Umbilical cord (tissue), 2 donors: Measurements from ENCODE around the genes TMEM38A, F2RL3 and NR2F6.

DNA sequence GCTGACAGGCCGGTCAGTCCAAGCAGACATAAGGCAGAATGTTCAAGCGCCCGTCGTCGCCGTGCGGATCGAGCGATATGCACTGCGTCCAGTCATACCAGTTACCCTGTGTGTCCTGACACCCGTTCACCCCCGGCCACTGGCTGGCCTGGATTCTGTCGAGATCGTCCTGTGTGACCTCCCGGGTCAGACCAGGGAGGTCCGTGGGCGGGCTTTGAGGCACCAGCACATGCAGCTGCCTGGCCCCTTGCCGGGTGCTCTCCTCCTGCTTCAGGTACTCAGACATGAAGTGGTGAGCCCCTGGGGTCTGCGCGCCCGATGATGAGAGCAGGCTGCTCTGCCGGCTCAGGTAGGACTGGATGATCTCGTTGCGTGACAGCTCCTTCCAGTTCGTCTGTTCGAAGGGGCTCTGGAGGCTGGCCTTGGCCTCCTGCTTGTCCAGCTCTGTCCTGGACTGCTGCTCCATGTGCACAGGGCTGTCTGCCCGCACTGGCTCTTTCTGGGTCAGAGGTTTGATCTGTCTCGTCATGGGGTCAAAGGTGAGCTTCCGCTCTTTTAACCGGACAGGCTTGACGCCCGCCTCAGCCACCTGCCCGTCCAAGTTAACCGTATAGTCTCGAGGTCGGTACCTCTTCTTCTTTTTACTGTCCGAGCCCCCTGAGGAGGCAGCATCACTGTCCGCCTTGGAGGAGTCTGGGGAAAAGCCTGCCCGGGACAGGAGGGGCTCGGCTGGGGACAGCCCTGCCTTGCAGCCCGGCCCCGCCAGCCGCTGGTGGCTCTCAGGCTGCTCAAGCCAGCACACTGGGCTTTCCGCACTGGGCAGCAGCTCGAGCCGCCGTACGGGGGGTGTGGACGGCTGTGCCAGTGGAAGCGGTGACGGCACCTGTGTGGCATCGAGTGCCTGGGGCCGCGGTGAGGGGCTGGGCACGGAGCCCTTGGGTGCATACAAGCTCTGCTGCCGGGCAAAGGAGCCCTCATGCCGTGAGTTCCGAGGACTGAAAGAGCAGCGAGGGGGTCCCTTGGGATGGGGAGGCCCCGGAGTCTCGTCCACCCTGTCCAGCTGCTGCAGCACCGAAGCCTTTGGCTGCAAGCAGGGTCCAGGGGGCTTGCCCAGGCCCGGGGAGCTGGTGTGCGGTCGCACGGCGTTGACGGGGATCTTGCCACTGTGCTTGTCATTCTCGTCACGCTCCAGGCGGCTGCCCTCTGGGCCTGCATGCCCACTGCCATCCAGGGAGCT lies 4.2 kb upstream of the SLC35E1 start:
- RAMPAGE, long total RNA, result no peak

- RAMPAGE, long total RNA, result no peak
Measured at GRCh38 chr19:16590019-16590464, 17.8 kb upstream of the SLC35E1 start.

GRCh38 chr19:16607243-16607561 lies 20.8 kb downstream of the MED26 start:
- RAMPAGE, long total RNA, result no peak

- RAMPAGE, long total RNA, result no peak
Measured at GRCh38 chr19:16660744-16661572, at the start of gene TMEM38A. Gene TMEM38A (plus strand): TSS chr19:16661139.

DNA sequence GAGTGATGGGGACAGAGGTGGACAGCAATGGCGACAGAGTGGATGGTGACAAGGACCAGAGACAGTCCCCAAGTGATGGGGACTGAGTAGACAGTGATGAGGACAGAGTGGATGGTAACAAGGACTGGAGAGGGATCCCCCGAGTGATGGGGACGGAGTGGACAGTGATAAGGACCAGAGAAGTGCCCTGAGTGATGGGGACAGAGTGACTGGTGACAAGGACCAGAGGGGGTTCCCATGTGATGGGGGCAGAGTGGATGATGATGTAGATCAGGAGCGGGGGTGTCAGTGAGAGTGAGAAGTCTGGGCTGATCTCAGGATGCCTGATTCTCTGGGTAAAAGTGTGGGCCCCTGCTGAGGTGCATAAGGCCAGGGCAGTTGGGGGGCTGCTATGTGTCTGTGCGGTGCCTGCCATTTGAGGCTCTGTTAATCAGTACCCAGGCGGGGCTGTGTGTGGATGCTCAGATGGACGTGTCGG lies 8.3 kb downstream of the SIN3B start:
- RAMPAGE, long total RNA, result no peak

DNA sequence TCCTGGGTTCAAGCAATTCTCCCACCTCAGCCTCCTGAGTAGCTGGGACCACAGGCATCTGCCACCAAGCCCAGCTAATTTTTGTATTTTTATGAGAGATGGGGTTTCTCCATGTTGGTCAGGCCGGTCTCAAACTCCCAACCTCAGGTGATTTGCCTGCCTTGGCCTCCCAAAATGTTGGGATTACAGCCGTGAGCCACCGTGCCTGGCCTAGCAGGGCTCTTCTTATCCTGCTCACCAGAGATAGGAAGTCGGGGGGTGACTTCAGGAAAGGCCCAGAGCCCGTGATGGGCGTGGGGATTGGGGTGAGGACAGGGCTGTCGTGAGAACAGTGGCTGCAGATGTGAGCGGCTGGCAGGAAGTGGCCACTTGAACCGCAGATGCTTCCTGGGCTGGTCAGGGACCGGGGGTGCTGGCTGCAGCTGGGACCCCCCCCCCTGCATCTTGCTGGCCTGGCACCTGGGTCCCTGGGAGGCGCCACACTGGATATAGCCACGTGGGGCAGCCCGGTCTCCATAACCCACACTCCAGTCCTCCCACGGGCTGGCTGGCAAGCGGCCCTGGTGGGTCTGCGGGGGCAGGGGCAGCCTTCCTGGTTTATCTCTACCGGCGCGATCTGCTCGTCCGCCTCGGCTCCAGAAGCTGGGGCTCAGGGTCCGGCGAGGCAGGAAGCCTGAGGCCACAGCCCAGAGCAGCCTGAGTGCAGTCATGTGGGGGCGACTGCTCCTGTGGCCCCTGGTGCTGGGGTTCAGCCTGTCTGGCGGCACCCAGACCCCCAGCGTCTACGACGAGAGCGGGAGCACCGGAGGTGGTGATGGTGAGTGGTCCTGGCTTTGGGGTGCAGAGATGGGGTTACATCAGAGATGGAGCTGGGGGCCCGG lies at the start of gene F2RL3:
Gene F2RL3, plus strand, starts transcription at position 518 of the 881 bp plus-strand sequence.
- RAMPAGE, long total RNA, result no peak

GRCh38 chr19:17055583-17056283 lies 19.5 kb downstream of the HAUS8 start:
- RAMPAGE, long total RNA, result no peak

DNA sequence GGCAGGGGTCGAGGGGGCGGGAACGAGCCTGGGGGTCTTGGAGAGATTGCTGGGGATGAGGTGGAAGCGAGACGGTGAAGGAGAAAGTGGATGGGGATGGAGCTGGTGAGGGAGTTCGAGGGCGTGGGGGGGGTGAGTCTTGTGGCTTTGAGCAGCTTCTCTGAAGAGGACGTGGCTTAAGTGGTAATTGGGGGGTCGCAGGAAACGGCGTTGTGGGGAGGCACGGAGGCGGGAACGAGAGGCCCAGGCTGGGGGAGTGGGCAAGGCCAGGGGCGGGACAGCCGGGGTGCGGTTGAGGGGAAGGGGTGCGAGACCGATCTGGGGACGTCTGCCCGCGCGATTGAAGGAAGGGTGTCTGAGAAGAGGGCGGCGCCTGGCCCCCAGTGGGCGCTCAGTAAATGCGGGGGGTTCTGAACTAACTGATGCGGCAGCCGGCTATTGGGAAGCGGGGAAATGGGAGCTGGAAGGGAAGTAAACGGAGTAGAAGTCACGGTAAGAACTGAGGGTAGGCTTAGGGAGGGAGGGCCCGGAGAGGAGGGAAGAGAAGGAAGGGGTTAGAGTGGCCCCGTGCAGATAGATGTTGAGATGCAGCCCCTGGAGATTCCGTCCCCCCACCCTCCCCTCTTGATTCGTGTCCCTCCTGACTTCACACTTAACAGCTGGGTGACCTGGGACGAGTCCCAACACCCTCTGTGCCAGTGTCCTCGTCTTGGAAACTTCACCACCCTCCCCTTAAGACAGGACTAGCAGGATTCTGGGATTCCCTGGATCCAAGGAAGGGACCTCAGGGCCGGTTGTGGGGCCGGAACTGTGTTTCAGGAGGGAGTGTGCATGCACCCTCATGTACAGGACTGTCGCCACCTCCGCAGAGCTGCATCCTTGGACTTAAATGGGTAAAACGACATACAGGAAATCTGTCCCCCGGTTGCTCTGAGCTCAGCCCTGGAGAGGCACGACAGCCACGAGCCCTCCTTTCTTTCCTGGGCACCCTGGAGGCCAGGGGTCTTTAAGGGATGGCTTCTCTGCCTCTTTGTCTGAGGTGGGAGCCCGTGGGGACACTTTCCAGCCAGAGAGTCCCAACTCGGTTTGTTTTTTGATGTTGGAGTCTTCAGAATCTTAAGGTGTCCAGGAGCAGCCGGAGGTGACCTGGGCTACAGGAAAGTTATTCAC lies 784 bp downstream of the MYO9B start:
- RAMPAGE, long total RNA, result no peak

- RAMPAGE, long total RNA, result no peak
Measured at GRCh38 chr19:17087578-17088036, 12.0 kb downstream of the MYO9B start.

- RAMPAGE, long total RNA, result no peak
Measured at GRCh38 chr19:17149615-17150025, 65.5 kb upstream of the USE1 start.

DNA sequence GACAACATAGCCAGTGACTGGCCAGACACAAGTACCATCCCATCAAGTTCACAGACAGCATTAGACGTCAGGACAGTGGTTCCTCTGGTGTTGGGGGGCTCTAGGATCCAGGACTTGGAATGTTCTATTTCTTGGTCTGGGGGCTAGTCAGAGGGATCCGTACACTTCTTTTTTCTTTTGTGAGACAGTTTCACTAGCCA lies 59.2 kb upstream of the USE1 start:
- RAMPAGE, long total RNA, result no peak

- RAMPAGE, long total RNA, result no peak
Measured at GRCh38 chr19:17156550-17157817, 58.2 kb upstream of the USE1 start.

DNA sequence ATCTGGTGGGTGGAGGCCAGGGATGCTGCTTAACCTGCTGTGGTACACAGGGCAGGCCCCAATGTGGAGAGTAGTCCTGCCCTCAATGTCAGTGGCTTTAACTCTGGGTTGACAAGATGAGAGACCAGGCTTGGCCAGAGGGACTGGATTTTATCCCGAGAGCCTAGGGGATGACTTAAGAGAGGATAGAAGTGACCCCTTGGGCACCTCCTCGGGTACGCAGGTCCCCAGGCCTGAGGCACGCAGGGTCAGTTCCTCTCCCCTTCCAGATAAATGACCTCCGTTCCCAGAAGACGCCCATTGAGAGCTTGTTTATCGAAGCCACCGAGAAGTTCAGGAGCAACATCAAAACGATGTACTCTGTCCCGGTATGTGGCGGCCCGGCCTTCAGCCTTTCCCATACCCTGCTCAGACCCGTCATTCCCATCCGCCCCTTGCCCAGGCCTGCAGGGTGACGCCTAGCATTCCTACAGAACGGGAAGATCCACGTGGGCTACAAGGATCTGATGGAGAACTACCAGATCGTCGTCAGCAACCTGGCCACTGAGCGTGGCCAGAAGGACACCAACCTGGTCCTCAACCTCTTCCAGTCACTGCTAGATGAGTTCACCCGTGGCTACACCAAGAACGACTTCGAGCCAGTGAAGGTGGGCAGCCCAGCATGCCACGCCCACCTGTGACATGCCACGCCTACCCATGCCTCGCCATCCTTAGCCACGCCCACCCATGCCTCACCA lies 13.3 kb upstream of the USE1 start:
- RAMPAGE, long total RNA, result no peak

- RAMPAGE, long total RNA, result no peak
Measured at GRCh38 chr19:17220070-17220962, 5.2 kb downstream of the USE1 start.

DNA sequence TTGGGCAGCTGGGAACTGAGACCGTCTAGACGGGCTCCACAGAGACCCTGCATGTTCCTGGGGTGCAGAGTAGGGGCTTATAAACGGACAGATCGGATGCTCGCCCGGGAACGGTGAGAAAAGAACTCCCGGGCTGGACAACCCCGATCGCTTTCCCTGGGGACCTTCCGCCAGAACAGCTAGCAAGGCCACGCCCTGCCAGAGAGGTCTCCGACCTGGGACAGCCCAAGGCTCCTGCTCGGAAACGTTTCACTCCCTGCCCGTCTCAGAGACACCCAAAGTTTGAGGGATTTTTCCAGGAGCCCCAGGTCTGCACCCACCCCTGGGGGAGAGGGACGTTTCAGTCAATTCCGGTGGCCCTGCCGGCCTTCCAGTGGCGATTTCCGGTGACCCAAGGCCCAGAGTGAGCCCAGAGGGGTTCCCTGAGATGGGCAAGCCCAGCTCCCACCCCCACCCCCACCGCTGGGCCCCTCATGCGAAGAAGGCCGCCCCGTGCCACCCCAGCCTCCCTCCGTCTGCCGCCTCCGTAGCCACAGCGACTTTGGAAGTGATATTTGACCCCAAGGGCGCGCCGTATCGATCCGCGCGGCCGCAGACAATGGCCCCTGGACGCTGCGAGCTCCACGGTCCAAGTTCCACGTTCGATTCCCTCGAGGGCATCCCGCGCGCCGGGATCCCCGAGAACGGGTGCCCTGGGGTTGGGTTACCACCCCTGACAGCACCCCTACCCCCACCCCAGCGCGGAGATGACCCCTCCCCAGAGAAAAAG lies 1.6 kb downstream of the NR2F6 start:
- RAMPAGE, long total RNA, result no peak

DNA sequence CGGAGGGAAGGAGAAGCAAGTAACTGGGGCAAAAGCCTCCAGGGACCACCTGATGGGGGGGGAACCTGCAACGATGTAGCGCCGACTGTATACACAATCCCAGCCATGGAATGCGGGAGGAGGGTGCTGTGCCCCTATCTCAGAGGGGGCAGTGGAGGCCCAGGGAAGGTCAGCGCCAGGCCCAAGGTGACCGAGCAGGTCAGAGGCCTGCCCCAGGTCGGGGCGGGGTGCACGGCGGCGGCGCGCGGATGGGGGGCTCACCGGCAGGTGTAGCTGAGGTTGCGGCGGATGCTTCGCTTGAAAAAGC lies 1.1 kb downstream of the NR2F6 start:
- RAMPAGE, long total RNA, result no peak

DNA sequence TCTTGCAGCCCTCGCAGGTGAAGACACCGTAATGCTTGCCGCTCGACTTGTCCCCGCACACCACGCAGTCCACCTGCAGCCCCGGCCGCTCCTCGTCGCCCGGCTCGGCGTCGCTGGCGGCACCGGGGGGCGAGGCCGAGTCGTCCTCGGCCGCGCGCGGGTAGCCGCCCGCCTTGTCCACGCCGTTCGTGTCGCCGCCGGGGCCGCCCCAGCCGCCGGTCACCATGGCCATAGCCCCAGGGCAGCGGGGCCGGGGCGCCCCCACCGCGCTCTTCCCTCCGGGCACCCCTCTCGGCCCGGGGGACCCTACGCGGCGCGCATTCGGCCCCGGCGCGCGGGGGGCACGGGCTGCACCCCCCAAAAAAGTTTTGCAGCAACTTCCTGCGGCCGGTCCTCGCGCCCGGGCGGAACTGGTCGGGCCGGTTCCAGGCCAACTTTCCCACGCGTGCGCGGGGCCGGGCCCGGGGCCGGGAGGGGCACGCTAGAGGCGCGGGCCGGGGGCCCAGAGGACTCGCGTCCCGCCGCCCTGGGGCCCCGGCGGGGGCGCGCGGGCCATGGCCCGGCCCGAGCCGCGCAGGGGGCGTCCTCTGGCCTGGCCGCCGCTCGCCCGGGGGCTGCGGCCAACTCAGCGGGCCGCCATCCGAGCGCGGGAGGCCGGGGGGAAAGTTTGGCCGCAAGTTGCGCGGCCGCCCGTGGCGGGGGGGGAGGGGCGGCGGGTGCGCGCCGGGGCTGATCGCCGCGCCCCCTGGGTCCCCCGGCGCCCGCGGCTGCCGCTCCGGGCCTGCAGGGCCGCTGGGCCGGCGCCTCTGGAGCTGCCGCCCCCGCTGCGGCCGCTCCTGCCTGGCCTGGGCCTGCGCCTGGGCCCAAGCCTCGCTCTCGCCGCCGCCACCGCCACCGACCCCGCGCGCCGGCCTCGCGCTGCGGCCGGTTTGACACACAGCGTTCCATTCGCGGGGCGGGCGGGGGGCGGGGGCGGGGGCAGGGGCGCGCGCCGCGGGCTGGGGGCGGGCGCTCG lies at the start of gene NR2F6:
Gene NR2F6, minus strand, starts transcription at position 931 of the 1,015 bp plus-strand sequence.
- RAMPAGE, long total RNA, result no peak

DNA sequence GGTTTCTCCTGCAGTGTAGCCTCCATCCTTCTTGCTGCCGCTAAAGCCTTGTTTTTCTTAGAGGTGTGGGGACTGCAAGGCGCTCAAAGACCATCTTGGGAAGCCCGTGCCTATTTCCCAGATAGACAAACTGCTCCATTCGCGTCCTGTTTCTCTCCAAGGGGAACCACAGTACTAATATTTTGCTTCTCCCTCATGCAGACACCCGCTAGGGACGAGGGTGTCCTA lies 301 bp downstream of the BABAM1 start:
- RAMPAGE, long total RNA, result no peak

- RAMPAGE, long total RNA, result no peak
Measured at GRCh38 chr19:17305926-17306981, 582 bp downstream of the MRPL34 start.

GRCh38 chr19:17323905-17324226 lies 10.8 kb downstream of the ANO8 start:
- RAMPAGE, long total RNA, result no peak